ENCODE measurements around a stretch of chr6.

DNA sequence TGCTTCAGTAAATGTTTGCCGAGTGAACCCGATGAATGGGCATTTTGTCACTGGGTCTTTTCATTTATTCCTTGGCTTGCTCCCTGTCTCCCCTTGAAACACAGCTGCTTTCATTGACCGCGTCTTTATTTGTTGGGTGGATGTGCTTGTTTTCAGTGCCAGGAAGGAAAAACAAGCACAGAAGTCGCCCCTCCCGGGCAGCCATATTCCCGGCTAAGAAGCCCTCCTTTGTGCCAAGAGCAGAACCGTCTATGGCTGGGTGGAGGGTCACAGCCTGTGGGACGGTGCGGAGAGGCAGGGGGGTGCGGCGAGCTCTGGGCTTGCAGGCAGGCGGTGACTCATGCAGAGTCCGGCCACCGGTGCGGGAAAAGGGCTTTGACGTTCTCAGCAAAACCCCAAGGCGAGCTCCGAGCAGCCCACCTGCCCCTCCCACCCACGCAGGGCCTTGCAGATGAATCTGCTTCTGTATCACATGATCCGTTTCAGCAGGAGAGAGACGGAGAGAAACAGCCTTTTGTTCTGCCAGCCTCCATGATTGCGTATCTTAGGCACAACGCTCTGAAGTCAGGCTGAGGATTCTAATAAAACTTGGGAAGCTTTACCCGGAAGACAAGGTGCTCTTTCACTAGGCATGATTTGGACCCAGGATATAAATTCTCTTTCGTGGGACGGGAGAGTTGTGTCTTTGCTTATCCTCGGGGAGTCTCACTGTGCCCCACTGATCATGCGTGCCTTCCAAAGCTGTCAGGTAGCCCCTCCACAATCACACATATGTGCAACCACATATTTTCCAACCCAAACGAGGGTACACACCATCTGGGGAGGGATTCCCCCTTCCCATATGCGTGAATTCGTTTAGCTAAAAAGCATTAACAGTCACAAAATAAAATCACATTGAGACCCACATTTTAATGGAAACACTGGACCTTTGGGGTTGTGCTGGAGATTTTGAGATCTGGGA lies 11.0 kb upstream of the PSMG4 start:
- PRO-cap, result no peak

DNA sequence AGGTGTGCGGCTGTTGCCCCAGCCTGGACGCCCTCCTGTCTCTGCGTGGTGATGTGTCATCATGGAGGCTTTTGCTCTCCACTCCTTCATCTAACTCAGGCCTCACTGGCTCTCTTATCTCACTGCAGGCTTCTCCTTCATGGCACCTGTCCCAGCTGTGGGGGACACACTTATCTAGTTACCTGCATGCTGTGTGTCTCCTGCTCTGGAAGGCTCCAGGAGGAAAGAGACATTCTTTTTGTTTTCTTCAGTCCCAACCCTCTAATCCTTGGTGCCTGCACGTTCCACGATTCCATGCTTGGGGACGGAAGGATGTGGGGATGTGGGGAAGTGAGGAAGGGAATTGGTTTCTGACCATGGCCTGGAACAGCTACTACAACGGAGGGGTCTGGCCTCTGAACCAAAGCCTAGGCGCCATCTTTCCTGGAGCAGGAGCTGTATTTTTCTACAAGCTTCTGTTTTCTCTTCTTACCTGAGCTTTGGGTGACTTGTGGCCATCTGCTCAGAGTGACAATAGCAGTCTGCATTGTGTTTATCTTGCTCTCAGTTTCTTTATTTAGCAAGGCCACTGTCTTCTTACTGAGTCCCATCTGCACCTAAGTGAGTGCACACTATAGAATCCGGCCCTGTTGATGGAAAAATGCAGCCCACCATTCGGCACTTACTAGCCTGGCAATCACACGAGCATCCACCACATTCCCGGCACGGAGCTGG lies 89.3 kb downstream of the PSMG4 start:
- PRO-cap, result no peak

GRCh38 chr6:3409752-3410360 lies 47.0 kb downstream of the SLC22A23 start:
- PRO-cap, result no peak

- PRO-cap, result no peak
These were observed 18.6 kb downstream of the SLC22A23 start for GRCh38 chr6:3438173-3438788.

GRCh38 chr6:3444325-3445391 lies 12.2 kb downstream of the SLC22A23 start:
- PRO-cap, result no peak

DNA sequence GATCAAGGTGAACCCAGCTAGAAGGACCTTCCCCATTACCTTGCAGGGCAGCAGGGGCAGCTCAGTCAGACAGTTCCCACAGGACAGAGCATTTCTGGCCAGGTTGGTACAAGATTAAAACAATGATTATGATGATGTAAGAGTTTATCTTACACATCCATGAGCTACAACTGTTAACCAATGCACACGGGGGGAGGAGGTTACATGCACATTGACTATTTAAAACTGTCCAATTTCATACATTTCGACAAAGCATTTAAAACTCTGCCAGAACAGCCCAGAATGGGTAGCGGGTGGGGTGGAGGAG lies 2.2 kb downstream of the SLC22A23 start:
- PRO-cap, result no peak

DNA sequence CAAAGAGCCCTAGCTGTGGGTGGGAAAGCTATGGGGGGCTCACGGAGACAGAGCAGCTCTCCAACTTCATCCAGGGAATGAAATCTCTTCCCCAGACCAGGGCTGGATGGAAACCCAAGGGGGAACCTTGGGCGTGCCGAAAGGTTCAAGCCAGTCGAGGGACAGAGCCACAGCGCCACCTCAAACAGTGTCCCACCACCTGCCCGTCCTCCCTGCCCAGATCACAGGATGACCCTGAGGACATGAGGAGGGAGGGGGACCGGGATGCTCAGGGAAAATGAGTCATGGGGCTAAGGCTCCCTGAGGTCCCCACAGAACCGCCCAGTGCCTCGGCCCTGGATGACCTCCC lies 26.5 kb downstream of the PXDC1 start:
- PRO-cap, result no peak

DNA sequence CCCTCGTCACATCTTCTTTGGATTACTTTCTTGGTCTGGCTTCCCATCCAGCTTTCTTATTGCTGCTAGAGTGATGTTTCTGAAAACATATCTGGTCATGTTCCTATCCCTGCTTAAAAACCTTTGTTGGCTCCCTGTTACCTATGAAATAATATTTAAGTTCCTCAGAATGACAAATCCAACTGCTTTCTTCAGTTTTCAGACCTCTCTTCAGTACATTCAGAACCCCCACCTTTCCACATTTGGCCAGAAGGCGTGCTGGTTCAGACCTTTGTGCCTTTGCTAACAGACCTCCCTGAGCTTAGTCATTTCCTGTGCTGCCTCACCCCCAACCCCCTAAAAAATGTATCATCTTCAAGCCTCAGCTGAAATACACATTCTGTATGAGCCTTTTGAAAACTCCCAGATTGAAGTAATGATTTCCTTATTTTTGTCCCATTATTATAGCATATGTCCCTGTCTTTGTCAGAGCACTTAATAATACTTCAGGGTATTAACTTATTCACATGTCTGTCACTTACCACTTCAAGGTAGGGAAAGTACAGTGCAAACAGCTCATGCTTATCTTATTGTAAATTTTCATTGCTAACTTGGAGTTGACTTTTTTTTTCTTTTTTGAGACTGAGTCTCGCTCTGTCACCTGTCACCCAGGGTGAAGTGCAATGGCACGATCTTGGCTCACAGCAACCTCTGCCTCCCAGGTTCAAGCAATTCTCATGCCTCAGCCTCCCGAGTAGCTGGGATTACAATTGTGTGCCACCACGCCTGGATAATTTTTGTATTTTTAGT lies 19.7 kb downstream of the FAM217A start:
- PRO-cap, result no peak

DNA sequence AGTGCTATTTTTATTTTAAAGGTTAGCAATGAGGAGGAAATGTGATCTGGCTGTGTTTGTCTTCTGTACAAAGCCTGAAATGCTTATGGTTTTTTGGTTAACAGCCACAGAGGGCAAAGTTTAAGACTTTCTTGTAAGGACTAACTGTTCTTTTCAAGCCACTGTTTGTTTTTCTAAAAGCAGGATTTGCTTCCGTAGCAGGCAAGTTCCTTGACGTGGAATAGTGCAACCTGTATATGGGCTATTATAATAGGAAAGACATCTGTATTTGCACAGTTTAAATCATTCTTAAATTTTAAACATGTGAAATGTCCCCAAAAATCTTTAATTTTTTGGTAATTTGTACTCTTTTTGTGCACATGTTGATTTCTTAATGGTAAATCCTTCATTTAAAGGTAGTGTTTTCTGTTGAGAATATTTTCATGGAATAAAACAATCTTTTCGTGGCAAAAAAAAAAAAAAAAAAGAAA lies 25.8 kb downstream of the ECI2 start:
- PRO-cap, result no peak

- PRO-cap, result bidirectional peak, plus-strand start at chr6:4135796, minus-strand start at chr6:4135575
These were observed 586 bp upstream of the ECI2 start for GRCh38 chr6:4135733-4136588.

DNA sequence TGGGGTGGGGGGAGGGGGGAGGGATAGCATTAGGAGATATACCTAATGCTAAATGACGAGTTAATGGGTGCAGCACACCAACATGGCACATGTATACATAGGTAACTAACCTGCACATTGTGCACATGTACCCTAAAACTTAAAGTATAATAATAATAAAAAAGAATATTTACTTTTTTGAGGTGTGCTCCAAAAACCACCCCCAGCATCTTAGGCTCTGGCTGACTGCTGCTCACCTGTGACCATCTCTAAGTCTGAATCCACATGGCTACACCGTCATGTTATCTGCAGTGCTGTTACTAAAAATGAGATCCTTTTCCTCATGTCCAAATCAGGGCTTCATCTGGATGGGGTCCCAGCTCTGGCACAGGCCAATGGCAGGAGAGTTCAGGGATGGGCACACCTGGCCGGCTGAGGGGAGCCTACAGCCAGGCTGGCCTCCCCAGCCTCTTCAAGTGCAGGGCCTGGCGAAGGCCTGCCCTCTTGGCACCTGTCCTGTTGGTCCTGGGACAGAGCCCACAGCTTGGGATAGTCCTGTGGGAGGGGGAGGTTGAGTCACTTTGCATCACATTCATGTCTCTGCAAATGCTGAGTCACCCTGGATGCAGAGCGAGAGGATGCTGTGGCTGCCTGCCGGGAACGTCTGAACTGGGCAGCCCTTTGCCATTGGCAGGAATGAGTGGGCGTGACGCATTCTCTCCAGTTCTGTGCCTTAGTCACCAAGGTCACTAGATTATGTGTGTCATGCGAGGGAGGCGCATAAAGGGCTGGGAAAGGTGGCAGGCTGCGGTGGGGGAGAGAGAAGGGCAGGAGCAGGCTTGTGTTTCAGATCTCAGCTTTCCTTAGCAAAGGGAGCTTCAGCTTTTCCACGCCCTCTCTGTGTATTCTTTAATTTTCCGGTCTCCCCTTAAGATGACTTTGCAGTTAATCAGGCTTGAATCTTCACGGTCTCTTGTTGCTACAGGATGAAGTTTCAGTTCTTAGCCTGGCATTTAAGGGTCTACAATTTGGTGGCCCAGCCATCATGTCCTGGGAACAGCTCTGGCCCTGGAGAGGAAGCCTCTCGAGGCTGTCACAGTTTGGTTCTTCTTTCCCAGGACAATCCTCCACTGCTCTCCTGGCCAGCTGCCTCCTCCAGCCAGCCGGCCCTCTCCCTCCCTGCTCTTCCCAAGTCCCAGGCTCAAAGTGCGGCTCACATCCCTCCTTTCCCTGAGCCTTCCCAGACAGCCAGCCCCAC lies 223.2 kb upstream of the ECI2 start:
- PRO-cap, result no peak

DNA sequence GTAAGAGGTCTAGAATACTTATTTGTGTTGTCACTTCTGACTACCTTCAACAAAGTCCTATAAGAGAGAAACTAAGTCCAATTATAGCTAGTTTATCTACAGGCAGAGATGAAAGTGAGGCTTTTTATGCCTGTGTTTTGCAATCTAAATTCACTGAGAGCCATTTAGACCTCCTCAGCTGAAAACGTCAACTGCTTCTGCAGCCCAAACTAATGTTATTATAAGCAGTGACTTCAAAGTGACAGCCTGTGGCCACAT lies 300.4 kb upstream of the ECI2 start:
- PRO-cap, result no peak

- PRO-cap, result no peak
These were observed 315.6 kb upstream of the CDYL start for GRCh38 chr6:4460383-4461316.

- PRO-cap, result no peak
These were observed 3.4 kb upstream of the CDYL start for GRCh38 chr6:4772705-4773246.

DNA sequence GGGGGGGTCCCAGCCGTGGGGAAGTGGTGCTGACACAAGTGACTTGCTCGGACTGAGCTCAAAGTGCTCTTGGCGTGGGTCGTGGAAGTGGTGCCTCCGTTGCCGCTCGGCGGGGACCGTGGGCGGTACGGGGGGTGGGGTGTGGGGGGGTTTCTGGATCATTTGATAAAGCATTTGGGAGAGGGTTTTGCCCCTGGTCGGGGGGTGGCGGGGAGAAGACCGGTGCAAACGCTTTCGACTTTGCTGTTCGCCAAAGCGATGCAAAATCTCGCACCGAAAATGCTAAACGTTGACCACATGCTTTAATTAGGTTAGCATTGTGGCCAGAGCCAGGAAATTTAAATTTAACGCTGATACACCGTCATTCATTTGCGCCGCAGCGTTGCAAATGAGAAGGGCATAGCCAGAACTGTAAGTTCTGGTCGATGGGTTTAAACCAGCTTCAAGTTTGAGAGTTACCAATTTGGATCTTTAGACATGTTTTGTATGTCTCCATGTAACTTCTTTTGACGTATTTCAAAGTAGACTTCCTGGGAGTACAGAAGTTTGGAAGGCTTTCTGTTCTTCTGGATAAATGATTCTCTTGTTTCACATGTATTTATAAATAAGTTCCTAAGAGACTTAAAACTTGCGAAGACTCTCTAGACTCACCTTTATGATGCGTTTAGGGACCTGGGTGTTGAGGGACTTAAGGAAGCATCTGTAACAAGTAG lies 980 bp downstream of the CDYL start:
- PRO-cap, result no peak

DNA sequence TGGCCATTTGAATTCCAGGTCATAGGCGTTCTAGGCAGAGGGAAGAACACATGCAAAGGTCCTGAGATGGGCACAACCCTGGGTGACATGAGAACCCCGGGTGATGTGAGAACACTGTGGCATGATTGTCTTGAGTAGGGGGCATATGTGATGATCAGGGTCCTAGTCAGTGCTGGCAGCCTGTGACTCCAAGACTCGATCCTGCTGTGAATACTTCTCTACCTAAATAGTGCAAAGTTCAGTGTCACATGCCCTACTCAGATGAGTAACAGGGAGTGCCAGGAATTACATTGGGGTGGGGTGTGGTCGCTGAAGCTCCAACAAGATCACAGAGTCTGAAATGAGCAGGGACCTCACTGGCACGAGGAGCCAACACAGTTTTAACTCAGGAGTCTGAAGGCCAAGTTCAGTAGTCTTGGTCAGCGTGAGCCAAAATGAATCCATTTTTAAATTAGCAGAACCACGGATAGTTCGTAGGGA lies 72.4 kb downstream of the RPP40 start:
- PRO-cap, result no peak

GRCh38 chr6:4973582-4974411 lies 30.0 kb downstream of the RPP40 start:
- PRO-cap, result no peak

DNA sequence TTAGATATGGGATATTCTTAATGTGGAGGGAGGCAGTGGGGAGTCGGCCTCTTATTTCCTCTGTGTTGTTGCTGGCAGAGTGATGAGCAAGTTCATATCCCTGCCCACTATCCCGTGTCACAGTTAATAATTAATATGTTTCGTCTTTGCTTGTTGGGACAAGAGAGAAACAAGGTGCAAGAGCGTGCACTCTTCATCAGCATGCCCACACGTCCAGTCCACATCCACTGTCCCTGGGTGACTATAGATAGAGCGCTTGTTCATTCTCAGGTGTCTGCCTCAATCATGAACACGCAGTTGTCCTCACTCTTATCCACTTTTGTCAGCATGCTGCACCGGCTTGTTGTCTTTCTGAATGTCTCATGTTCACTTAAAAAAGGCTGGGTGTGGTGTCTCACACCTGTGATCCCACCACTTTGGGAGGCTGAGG lies 34.0 kb downstream of the PPP1R3G start:
- PRO-cap, result no peak

- PRO-cap, result no peak
These were observed 355.4 kb downstream of the FARS2 start for GRCh38 chr6:5616665-5617201.

DNA sequence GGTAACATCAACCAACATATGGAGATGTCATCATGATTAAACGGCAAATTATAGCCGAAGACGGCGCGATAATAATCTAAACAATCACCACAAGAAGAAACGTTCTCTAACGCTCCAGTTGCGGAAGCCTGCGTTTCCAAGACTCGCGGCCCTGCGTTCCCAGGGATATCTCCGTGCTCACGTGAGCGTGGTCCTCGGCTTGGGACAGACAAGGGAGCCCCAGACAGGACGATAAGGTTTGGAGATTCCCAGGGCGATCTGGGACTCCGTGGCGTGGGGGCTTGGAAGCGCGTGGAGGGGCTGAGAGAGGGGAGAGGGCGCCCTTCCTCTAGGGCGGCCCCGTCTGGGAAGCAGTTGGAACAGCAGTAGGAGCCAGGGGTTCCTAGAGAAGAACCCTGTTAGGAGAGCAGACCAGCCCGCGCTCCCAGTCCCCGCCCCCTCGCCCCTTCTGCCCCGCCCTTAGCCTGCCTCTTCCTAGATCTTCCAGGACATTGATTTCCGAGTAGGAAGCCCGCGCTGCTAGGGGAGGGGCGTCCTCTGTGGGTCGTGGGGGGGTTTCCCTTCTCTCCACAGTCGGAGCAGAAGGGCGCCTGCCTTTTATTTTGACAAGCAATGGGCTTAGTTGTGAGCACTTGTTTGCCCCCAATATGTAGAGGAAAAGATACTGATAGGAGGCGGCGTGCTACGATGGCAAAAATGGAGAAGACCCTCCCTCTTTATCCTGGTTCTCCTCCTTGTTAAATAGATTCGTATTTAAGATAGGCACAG lies 10.6 kb downstream of the NRN1 start:
- PRO-cap, result no peak

Measured in mesenteric fat pad (tissue), 1 donor.